ENCODE results near the genes MTRFR and RILPL2.

DNA sequence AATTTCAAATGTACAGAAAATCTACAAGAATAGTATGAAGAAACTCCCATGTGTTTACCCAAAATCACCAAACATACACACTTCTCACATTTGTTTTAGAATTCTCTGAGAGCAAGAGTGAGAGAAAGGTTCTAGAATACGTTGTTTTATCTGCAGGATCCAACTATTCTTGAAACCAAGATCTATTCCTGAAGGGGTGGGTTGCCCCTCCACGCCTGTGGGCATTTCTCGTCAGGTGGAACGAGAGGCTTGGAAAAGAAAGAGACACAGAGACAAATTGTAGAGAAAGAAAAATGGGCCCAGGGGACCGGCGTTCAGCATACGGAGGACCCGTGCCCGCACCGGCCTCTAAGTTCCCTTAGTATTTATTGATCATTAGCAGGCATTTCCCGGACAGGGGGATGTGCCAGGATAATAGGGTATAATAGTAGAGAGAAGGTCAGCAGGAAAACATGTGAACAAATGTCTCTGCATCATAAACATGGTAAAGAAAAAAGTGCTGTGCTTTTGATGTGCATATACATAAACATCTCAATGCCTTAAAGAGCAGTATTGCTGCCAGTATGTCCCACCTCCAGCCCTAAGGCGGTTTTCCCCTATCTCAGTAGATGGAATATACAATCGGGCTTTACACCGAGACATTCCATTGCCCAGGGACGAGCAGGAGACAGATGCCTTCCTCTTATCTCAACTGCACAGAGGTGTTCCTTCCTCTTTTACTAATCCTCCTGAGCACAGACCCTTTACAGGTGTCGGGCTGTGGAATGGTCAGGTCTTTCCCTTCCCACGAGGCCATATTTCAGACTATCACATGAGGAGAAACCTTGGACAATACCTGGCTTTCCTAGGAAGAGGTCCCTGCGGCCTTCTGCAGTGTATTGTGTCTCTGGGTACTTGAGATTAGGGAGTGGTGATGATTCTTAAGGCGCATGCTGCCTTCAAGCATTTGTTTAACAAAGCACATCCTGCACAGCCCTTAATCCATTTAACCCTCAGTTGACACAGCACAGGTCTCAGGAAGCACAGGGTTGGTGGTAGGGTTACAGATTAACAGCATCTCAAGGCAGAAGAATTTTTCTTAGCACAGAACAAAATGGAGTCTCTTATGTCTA lies 1.6 kb upstream of the DENR start:
- RRBS = no CpG with 5 or more reads among the region's 19 CpGs

DNA sequence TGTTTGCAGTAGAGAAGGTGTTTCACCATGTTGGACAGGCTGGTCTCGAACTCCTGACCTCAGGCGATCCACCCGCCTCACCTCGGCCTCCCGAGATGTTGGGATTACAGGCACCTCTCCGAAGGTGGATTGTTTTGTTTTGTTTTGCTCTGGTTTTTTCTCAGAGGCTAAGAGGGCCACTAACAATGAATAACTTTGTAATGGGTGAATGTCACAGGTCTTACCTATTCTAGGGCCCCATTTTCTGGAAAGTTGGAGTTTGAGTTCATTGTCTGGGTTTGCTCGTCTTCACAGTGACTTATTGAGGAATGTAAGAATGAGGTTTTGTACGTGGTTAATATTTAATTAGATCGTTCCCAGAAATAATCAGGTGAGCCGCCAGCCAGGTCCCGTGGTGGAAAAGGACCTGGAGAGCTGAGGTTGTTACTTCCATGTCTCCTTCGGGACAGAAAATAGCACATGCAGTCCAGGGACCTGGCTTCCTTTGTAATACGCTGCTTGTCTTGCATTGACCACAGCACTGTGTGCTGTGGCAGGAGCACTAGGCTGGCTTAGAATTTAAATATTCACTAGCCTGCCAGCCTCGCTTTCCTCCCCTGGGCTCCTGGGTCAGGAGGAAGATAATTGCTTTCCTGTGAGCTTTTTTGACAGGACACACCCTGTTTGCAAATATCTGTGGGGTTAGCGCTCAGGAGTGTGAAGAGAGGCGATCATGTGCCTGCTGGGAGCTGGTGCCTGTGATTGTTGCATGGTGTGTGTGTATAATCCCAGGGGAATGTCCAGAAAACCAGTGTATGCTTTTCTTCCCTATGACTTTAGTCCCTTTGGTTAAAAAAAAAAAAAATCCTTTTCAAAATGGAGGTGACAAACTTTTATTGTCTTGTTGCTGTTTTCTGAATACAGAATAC lies 2.5 kb downstream of the HIP1R start:
- RRBS = no CpG with 5 or more reads among the region's 16 CpGs

GRCh38 chr12:122865409-122866230 lies 30.3 kb downstream of the VPS37B start:
- RRBS = 43% methylated on average over 9 of the region's 39 CpGs

- RRBS = no CpG with 5 or more reads among the region's 13 CpGs
Observed at GRCh38 chr12:122889665-122890159, 6.2 kb downstream of the VPS37B start.

DNA sequence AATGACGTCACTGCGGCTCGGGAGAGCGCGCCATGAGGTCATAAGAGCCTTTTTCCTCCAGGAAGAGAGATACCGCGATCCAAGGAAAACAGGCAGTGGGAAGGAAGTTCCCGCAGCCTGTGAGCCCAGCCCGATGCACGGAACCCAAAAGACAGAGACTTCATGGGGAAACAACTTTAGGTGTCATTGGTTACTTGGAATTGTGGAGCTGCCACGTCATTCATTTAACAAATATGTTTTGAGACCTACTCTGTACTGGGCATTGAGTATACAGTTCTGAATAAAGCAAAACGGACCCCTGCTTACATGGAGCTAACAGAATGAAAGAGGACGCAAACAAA lies 364 bp upstream of the VPS37B start:
- RRBS = no CpG with 5 or more reads among the region's 13 CpGs

GRCh38 chr12:122931997-122932707 lies 34.1 kb downstream of the ABCB9 start:
- RRBS = no CpG with 5 or more reads among the region's 16 CpGs

GRCh38 chr12:122951356-122951927 lies 14.8 kb downstream of the ABCB9 start:
- RRBS = no CpG with 5 or more reads among the region's 11 CpGs

GRCh38 chr12:123064323-123064939 lies 84.0 kb downstream of the ARL6IP4 start:
- RRBS = no CpG with 5 or more reads among the region's 10 CpGs

DNA sequence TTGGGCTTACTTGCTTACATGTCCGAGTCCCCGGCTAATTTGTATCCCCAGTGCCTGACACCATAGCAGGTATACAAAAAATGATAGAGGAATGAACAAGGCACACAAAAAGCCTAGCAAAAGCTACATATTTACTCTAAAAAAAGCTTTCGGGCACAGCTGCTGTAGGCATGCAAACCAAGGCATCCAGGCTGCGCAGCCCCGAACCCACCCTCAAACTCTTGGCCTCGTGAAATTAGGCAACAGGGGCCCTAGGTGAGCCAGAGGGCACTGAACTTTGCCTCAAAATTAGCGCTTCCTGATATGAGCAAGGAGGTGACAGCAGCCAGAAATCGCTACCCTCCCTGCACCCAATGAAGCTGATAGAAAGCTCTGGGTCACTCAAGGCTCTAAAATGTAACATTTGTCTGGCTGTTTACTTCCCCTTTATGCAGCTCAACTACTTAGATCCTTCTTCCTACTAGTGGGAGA lies 61.8 kb downstream of the PITPNM2 start:
- RRBS = no CpG with 5 or more reads among the region's 8 CpGs

DNA sequence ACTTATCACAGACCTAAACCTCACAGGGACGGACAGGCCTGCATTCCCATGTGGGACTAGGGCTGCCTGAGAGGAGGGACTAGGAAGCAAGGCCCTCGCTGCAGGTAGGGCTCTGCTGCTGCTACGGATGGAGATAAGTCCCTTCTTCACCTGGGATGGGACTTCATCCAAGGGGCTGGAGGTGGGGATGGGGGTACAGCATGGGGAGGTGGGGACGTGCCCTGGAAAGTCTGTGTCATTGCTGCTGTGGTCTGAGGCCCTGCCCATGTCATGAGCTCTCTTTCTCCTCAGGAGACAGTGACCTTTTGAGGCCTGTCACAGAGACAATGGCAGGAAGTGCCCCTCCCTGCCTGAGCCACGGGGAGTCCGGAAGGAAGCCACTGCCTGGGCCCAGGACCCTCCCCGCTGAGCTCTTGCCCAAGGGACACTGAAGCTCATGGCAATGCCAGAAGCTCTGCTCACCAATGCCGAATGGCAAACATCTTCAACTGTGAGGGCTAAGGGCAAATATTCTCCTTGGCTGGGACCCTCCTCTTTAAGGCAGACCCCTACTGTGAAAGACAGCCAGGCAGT lies 43.9 kb downstream of the PITPNM2 start:
- RRBS = no CpG with 5 or more reads among the region's 8 CpGs

GRCh38 chr12:123119874-123120406 lies 30.9 kb downstream of the PITPNM2 start:
- RRBS = no CpG with 5 or more reads among the region's 10 CpGs

- RRBS = under 1% methylated on average over 11 of the region's 26 CpGs
Observed at GRCh38 chr12:123151414-123151835, 535 bp upstream of the PITPNM2 start.

DNA sequence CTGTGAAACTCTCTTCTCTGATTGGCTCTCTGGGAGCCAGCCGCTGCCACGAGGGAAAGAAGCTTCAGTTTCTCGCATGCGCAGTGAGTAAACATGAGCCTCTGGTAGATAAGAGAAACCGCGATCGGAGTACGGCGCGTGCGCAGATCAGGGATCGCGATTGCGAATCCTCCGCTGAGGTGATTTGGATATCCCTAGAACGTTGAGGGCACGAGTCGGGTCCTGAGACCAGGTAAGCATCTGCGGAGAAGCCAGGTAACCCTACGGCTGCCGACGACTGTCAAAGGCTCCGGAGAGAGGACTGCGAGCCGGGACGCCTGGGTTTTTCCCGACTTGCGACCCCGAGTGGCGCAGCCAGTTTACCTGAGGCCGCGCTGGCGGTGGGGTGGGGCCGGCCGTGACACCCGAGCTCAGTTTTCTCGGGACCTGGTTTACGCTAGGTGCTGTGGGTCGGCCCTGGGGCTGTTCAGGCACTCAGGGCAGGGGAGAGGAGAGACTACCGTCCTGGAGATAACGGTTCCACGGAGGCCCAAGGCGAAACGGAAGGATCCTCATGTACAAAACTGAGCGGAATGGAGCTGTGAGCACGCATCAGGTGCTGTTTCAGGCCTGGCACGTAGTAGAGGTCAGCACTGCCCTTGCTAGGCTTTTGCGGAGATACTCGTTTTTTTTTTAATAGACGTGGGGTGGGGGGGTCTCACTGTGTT lies at the start of gene MTRFR:
TSS of gene MTRFR (plus strand) at position 137 of the 707 bp plus-strand sequence.
- RRBS = under 1% methylated on average over 9 of the region's 50 CpGs

- RRBS = 95% methylated on average over 2 of the region's 13 CpGs
Observed at GRCh38 chr12:123266959-123267471, 4.6 kb downstream of the CDK2AP1 start.

GRCh38 chr12:123389605-123390504 lies 5.9 kb downstream of the KMT5A start:
- RRBS = 7% methylated on average over 9 of the region's 63 CpGs

DNA sequence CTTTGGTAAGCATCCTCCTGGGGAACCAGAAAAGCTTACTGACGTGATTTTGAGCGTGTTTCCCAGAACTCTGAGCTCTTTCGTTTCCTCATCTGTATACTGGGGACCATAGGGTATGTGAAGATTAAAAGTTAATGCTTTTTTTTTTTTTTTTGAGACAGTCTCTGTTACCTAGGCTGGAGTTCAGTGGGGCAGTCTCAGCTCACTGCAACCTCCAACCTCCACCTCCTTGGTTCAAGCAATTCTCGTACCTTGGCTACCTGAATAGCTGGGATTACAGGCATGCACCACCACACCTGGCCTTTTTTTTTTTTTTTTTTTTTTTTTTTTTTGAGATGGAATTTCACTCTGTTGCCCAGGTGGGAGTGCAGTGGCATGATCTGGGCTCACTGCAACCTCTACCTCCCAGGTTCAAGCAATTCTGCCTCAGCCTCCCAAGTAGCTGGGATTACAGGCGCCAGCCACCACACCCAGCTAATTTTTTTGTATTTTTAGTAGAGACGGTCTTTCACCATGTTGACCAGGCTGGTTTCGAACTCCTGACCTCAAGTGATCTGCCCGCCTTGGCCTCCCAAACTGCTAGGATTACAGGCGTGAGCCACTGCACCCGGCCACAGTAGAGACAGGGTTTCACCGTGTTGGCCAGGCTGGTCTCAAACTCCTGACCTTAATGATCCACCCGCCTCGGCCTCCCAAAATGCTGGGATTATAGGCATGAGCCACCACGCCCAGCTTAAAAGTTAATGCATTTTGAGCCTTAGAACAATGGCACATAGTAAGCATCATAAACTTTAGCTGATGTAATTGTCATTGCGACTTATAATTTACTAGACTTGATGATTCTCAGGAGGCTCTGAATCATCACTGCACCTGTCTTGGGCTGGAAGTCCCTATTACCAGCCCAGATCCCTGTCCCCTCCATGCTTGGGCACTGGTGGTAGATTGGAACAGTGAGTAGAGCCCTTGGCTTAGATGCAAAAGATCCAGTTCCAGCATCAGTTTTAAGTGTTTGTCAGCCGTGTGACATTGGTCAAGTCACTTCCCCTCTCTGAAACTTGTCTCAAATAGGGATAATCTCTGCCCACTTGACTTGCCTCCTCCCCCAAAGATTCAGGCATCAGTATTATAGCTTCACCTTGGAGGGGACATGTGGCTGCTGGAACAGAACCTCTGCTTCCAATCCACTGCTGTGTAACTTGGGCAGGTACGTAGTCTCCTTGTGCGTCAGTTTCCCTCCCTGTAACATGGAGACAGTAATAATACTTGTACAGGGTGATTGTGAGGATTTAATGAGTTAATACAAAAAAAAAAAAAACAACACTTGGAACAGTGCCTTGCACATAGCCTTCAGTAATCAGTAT lies 26.0 kb downstream of the KMT5A start:
- RRBS = no CpG with 5 or more reads among the region's 18 CpGs

DNA sequence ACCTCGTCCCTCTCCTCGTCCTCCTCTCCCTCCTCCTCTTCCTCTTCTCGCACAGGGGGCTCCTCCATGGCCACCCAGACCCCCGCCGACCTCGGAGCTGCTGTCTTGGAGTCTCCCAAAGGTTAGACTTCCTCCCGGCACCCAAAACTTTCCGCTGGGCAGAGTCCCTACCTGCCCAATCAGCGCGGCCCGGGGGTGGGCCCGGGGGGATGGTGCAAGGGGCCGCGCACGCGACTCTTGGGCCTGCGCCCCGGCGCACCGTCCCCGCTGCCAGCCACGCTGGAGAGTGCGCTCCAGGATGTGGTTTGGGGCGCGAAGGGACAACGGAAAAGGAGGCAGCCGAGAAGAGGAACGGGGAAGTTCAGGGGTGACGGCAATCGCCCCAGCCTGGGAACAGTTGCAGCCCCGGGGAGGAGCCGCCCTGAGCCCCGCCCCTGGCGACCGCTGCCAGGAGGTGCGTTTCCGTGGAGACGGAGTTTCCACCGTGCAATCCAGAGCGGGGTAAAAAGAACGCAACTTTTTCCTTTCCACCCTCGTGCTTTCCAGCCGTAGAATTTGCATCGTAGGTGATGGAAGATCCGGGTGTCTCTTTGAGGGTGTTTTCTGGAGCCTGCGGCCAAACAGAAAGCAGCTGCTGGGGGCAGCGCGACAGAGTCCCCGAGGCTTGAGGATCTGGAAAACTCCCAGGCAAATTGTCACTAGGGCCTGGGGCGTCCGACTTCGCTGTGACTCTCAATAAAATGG lies at the start of gene RILPL2:
TSS of gene RILPL2 (minus strand) at position 332 of the 744 bp plus-strand sequence.
- RRBS = under 1% methylated on average over 16 of the region's 52 CpGs

- RRBS = no CpG with 5 or more reads among the region's 9 CpGs
Observed at GRCh38 chr12:123488382-123488891, 30.5 kb downstream of the SNRNP35 start.

DNA sequence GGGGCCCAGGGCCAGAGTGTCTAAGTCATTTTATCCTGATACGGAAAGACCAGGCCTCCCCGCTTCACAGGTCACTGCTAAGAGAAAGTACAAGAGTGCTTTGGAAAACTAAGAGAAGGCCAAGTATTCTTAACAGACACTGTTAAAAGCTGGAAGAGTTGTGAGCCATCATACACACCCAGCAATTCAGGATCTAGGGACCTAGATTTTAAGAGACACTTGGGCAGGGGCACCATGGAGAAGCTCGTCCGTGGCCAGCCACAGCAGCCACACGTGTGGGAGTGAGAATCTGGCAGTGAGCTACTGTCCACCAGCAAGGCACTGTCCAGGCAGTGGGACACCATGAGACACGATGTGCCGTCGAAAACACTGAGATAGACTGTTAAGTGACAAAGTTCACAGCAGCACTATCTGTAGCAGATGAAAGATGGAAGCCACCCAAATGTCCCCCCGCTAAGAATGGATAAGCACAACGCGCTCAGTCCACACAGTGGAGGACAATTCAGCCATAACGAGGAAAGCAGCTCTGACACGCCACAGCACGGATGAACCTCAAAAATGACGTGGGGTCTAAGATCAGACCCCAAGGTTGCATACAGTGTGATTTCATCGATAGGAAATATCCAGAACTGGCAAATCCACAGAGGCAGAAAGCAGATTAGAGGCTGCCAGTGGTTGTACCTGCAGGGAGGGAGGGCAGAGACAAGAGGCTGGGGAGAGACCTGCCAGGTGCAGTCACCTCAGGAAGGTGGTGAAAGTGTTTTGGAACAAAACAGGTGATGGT lies 19.7 kb downstream of the RILPL1 start:
- RRBS = no CpG with 5 or more reads among the region's 16 CpGs

DNA sequence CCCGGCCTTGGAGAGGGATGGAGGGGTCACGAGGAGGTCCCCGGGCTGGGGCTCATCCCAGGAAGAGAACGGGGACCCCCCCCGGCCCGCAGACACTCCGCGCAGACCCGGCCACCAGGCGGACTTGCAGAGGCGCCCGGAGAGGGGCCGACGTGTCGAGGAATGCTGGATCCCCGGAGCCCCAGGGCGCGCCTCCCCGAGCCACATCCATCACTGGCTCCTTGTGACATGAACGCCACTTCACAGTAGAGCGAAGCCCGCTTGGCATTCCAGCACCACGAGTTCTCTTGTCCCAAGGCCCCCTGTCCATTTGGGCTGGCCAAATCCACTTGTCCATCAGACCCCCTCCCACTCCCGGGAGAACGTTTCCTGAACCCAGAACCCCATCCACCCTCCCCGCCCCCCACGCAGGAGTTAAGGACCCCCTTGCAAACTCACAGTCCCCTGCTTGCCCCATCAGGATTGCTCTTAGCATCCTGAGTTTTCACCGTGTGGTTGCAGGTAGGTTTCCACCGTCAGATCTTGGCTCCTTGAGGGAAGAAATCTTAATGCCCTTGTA lies 809 bp upstream of the RILPL1 start:
- RRBS = no CpG with 5 or more reads among the region's 29 CpGs

Data from renal cortical epithelial cell (primary cell).